Hematopoietic multipotent progenitor cell (in vitro differentiated cells): ENCODE measurements around the gene SAMSN1.

DNA sequence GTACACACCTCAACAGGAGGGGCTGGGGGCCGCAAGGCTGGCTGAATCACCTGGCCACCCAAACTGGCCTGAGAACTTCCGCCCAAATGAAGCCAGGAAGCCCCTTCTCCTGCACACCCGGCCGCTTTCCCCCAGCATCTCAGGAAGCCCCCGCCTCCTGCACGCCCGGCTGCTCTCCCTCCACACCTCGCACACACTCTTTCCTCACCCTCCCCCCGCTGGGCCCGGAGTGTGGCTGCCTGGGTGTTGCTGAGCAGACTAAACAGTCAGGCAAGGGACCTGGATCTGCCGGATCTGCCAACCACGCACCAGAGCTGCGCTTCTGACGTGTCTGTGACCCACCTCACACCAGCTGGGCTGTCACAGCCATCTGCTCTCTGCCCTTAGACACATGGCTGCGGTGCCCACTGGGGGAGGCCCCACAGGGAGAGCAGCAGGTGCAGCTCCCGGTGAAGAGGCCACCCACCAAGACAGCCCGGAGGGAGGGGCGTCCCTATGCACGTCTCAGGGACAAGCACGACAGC lies 5403.2 kb upstream of the TPTE start:
- CAGE, long polyA plus RNA, result no peak

DNA sequence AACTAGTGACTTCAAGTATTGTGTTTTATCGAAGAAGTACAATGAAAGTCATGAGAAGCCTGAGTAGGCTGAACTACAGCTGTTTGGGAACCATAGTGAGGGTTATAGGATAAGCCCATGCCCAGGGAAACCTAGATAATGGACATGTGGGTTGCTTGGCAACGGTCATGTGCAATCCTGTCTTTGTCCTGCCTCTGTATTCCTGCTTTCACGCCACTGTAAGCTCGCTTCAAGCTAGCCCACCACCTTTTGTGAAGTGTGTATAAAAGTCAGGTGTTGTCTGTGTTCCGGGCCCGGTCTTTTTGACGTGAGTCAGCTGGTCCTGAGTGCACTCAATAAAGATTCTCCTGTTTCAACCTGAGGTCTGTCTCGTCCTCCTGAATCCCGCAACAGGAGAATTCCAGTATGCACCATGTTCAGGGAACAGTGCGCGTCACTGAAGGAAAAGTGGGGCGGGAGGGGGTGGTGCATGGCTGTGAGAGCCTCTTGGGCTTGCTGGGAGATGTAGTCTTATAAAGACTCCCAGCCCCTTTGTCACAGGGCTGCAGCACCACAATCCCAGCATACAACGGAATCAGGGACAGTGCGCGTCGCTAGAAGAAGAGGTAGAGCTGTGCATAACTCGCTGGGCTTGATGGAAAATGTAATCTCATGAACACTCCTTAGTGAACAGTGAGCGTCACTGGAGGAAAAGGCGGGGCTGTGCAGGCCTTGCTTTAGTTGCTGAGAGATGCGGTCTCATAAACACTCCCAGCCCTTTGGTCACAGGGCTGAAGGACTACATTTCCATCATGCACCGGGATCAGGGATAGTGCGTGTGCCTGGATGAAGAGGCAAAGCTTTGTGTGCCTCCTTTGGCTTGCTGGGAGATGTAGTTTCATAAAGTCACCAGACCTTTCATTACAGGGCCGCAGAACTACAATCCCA lies 4152.2 kb upstream of the TPTE start:
- CAGE, long polyA plus RNA, result no peak

DNA sequence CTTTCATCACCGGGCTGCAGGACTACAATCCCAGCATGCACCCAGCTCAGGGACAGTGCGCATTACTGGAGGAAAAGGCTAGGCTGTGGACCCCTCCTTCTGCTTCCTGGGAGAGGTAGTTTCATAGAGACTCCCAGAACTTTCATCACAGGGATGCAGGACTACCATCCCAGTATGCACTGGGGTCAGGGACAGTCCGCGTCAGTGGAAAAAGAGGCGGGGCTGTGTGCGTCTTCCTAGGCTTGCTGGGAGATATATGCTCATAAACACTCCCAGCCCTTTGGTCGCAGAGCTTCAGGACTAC lies 4149.6 kb upstream of the TPTE start:
- CAGE, long polyA plus RNA, result no peak

DNA sequence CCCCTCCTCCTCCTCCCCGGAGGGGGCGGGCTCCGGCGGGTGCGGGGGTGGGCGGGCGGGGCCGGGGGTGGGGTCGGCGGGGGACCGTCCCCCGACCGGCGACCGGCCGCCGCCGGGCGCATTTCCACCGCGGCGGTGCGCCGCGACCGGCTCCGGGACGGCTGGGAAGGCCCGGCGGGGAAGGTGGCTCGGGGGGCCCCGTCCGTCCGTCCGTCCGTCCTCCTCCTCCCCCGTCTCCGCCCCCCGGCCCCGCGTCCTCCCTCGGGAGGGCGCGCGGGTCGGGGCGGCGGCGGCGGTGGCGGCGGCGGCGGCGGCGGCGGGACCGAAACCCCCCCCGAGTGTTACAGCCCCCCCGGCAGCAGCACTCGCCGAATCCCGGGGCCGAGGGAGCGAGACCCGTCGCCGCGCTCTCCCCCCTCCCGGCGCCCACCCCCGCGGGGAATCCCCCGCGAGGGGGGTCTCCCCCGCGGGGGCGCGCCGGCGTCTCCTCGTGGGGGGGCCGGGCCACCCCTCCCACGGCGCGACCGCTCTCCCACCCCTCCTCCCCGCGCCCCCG lies 2306.9 kb upstream of the TPTE start:
- CAGE, long polyA plus RNA, result no peak

DNA sequence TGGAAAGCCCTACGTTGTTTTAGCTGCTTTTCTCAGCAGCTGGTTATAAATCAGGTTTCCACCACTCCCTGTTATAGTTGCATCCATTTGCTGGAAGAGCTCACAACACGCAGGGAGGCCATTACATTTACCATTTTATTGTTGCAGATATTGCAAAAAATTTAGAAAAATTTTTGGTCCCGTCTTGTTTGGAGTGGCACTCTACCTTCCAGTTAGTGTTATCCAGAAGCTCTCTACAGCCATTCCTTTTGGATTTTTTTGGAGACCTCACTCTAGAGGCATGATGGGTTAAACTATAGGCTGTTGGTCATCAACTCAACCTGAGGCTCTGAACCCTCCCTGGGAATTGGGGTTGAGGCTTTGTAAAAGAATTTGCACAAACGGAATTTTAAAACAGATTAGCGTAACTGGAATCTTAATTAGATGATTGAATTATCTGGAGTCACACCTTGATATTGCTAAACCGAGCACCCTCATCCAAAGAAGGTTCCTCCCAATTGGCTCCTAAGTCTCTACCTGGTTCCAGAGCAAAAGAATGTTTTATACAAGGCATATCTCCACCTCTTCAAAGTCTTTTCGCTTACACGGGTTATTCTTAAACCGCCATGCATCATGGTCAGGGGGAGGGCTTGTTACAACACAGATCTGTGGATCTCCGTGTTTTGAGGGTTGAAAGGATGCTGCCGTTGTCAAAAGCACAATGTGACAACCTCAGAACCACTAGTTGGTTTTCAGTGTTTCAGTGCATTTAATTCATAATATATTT lies 1531.9 kb upstream of the TPTE start:
- CAGE, long polyA plus RNA, result no peak

DNA sequence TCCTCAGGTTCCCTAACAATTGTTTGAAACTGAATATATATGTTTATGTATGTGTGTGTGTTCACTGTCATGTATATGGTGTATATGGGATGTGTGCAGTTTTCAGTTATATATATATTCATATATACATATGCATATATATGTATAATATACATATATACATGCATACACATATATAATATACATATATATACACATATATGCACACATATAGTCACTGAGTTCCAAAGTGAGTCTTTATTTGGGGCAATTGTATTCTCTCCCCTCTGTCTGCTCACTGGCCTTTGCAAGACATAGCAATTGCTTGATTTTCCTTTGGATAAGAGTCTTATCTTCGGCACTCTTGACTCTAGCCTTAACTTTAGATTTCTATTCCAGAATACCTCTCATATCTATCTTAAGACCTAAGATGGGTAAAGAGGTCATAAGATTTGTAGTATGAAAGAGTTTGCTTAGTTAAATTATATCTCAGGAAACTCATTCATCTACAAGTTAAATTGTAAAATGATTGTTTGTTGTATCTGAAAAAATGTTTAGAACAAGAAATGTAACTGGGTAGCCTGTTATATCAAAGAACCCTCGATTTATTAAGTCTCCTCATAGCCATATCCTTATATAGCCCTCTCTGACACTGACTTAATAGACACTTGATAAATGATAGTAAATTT lies 1523.4 kb upstream of the TPTE start:
- CAGE, long polyA plus RNA, result no peak

- CAGE, long polyA plus RNA, result no peak
Observed at GRCh38 chr21:9002037-9002880, 1519.1 kb upstream of the TPTE start.

DNA sequence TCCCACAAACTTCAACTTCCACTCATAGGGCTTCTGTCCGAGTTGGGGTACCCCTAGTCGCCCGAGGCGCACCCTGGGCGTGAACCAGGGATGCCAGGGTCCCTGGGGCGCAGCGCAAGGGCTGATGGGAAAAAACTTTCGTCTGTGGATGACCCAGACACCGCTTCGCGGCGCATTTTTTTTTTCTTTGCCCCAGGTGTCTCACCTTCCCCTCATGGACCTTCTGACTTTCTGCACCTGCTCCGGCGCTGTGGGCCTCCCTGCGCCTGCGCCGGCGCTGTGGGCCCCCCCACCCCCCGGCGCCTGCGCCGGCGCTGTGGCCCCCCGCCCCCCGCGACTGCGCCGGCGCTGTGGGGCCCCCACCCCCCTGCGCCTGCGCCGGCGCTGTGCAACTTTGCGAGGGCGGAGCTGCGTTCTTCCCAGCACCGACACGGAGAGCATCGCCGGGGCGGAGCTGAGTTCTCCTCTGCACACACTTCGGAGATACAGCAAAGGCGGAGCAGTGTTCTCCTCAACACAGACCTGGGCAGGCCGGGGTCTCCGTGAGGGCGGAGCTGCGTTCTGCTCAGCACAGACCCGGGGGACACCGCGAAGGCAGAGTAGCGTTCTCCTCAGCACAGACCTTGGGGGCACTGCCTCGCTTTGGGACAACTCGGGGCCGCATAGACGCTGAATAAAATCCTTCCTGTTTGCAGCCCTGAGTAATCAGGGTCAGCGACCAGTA lies 1478.4 kb upstream of the TPTE start:
- CAGE, long polyA plus RNA, result no peak

GRCh38 chr21:9324780-9325284 lies 1196.6 kb upstream of the TPTE start:
- CAGE, long polyA plus RNA, result no peak

DNA sequence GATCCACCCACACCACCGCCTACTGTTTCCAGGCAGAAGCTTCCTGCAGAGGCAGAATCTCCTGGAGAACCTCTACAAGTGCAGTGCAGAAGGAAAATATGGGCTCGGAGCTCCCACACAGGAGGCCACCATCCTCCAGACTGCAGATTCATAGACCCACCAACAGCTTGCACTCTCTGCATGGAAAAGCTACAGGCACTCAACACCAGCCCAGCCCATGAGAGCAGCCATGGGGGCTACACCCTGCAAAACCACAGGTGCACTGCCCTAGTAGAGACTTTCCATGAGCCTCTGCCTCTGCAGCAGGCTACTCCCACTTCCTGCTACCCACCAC lies 284.1 kb downstream of the POTED start:
- CAGE, long polyA plus RNA, result no peak

DNA sequence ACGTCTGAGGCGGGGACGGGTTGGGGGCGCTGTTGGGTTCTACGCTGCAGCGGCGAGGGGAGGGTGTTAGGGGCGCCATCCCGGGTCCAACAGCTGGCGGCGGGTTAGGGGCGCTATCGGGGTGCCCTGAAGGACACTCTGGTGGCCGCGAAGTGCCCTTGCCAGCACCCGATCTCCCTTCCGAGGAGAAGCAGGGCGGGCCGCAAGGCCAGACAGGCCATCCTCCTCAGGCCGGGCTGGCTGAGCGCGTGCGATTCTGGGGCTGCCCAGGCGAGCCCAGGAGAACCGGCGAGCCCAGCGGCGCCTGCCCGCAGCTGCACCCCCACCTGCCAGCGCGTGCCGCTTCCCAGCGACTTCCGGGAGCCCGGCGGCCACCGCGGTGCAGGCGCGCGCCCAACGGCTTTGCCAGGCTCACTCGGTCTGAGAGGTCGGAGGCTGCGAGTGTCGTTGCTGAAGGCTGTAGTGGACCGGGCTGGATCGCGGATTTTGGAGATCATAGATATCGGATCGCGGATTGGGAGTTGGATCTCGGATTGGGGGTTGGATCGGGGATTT lies 147.0 kb downstream of the LIPI start:
- CAGE, long polyA plus RNA, result no peak

DNA sequence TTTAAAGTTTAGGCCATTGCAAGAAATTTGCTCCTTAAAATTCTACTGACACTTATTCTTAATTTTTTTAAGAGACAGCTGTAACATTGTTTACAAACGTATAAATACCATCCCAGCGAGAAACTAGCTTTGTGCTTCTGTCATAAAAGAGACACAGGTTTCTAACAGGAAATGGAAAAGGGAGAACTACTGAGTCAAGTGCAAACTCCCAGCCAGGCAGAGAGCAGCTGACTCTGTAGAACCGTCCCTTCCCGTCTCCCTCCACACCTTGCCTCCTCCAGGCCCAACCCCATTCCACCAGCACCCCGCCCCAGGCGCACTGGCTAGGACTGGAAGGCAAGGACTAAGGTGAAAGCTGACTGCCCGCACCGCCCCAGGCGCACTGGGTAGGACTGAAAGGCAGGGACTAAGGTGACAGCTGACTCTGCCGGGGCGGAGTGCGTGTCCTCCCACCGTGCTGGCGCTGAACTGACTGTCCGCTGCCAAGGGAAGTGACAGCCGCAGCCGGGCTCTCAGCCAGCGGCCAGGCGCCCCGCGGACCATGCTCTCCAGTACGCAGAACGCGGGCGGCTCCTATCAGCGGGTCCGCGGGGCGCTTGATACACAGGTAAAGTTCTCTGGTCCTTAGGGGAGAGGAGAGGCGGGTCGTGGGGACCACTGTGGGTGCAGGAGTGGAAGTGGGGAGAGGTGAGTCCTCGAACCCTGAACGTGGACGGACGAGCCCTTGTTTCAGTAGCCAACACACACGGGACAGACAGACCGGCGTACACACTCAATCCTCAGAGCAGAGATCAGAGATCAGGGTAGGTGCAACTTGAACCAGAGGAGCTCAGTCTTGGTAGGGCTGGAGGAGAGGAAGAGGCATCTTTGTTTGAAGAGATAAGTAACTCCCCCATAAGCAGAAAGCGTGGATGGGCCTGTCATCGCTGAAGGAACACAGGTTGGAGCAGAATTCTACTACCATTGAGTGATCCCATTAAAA lies 57.9 kb downstream of the RBM11 start:
- CAGE, long polyA plus RNA, result no peak

DNA sequence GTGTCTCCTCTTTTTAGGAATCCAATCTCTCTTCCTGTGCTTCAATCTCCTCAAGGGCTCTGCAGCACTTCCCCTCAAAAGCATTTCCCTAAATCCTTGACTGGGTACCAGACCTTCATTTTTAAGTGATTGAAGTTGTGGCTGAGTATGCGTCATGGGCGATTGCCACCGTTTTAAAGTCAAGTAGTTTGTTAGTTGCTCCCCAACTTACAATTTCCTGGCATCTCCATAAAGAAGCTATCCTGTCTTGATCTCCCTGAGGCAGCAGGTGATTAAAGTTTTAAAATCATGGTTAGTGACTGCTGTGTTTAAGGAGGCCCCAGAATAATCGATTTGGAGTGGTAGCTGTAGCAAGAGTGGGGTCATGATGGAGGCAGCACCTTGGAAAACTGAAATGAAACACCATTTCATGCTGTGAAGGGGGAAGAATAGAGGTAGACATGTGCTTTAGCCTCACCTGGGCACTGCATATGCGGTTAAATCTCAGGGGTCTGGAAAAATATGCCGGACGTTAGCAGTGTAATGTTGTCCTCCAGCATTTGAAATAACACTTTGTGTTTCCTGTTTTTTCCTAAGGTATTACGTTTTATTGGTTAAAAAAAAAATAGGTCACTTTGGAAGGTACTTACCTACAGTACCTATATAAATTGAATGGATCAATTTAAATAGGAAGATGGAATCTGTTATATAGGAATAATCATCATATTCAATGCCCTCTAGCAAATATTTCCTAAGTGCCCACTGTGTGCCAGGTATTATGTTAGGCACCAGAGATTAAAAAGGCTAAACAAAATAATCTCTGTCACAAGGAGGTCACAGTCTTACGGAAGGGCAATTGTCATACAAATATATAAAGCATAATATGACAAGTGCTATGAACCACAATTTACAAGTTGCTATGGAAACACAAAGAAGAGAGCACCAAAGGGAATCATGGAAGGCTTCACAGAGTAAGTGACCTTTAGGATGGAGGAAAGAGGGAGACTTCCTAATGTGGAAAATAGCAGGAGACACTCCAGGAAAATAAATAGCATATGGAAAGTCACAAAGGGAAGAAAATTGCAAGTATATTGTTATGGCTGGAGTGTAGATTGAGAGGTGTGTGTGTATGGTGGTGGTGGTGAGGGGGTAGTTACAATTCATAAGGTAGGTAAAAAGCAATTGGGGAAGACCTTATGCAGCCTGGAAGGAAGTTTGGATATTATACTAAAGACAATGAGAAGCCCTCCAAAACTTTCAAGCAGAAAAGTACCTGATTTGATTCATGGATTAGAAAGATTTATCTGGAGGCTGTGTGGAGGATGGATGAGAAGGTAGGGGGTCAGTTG lies 62.2 kb downstream of the SAMSN1 start:
- CAGE, long polyA plus RNA, result no peak

- CAGE, long polyA plus RNA, result no peak
Observed at GRCh38 chr21:14517716-14518783, 28.1 kb downstream of the SAMSN1 start.

GRCh38 chr21:14522666-14523856 lies 23.1 kb downstream of the SAMSN1 start:
- CAGE, long polyA plus RNA, result no peak

GRCh38 chr21:14545673-14546747 lies at the start of gene SAMSN1:
Gene SAMSN1 (minus strand): TSS chr21:14546315.
- CAGE, long polyA plus RNA, result start-site peak on the minus strand at chr21:14546290-14546317, 936 reads

GRCh38 chr21:15055570-15055926 lies 9.3 kb downstream of the NRIP1 start:
- CAGE, long polyA plus RNA, result no peak

DNA sequence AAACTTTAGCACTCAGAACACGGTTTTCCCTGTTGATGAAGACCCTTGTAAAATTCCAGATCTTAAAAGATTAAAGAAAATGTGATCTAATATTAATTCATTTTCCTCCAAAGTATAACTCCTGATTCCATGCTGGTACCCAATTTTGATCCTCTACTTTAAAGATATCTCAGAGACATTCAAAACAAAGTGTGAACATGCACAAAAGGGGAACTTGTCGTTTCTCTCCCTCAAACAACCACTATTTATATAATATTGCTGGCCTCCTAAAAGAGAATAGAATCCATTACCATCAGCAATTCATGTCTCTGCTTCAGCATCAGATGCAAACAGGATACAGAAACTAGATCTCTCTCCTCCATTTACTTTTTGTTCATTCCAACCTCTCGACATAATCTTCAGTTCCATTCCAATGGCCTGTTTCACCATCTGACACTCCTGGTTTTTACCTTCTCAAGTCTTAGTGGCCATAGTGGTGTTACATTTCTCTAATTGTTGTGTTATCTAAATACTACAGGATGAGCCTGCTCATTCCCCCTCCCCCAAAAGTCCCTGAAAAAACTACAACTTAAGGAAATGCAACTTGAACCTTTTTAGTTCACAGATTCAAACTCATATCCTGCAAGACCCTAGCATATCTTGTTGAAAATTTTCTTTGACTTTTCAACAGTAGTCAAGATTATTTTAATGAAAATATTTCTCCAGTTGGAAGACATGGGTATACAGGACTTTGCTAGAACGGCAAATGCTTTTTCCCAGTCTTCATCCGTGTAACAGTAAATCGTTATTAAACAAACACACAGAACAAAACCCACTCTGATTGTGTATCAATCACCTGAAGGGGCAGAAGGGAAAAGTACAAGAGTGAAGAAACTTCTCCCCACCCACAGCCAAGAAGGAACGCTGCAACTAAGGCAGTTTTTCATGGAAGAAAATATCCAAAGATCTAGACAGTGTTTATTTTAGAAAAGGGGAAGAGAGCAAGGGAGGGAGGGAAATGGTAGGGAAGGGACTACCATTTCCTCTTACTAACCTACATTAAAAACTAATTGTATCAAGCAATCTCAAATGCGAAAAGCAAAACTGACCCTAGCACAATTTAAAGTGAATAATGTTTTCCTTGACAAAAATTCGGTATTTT lies 3.9 kb downstream of the NRIP1 start:
- CAGE, long polyA plus RNA, result no peak

- CAGE, long polyA plus RNA, result start-site peak on the minus strand at chr21:15138607-15138668, 8 reads
Observed at GRCh38 chr21:15138426-15139161, 73.8 kb upstream of the NRIP1 start.

DNA sequence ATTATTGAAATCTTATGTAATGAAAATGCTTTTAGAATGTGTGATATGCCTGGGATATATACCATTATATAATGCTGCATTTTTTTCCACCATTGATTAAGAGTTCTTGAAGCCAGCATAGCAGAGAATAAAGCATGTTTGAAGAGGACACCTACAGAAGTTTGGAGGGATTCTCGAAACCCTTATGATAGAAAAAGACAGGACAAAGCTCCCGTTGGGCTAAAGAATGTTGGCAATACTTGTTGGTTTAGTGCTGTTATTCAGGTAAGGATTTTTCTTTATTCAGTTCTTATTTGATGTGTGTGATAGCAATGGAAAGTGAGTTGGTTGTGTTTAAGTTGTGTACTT lies 61.6 kb downstream of the USP25 start:
- CAGE, long polyA plus RNA, result no peak